Breast (tissue), 4 donors: ENCODE measurements around the gene PDE4DIP.

GRCh38 chr1:147610969-147611418 lies 59.3 kb downstream of the ACP6 start:
- PRO-cap, 3 experiments, result no peak in any of the 3 experiments
- RRBS, result no CpG with 5 or more reads among the region's 3 CpGs

DNA sequence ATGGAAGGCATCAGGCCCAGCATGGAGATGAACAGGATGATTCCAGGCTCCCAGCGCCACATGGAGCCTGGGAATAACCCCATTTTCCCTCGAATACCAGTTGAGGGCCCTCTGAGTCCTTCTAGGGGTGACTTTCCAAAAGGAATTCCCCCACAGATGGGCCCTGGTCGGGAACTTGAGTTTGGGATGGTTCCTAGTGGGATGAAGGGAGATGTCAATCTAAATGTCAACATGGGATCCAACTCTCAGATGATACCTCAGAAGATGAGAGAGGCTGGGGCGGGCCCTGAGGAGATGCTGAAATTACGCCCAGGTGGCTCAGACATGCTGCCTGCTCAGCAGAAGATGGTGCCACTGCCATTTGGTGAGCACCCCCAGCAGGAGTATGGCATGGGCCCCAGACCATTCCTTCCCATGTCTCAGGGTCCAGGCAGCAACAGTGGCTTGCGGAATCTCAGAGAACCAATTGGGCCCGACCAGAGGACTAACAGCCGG lies 50.2 kb downstream of the ACP6 start:
- PRO-cap, 3 experiments, result no peak in any of the 3 experiments
- RRBS, result no CpG with 5 or more reads among the region's 8 CpGs

DNA sequence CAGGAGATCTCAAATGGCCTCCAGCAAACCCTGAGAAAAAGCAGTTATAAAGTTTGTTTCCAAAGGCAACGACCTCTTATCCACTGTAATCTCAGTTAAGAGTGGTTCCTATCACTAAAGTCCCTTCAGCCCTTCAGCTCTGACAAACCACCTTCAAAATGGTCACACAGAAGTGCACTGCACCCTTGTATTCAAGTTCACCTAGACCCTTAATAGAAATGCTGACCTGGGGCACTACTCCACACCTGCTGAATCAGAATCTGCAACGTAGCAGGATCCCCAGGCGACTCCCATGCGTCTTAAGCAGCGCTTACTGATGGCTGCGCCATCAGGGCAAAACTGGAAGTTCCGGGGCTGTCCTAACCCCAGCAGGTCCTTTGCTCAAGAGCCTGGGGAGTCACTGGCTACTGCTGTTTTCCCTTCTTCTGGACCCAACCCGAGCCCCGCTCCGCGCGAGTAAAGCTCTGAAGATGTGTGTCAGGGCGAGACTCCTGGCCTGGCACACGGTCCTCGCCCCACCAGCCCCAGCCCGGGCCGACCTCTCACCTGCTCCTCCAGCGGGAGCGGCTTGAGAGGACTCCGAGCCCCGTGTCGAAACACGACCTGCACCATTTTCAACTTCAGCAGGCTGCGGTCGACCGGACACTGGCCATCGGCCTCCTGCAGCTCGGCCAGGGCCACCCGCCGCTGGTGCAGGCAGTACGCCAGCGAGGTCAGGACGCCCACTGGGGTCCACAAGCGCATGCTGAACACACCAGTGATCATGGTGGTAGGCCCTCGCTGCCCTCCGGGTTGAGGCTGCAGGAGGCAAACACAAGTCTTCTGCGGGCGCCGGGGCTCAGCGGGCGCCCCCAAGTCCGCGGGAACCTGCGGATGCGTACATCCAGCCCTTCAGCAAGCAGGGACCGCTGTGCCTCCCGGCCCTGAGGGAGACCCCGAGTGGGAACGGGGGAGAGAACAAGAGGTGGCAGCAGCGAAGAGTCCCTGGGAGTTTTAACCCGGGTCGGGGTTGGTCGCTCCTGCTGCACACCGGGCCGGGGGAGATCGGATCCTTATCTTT lies 710 bp downstream of the ACP6 start:
- PRO-cap, 3 experiments, result peak in 2 of 3 experiments; most common plus-strand start position 344 of the sequence (in 2); most common minus-strand start position 995 of the sequence (in 2)
- RRBS, result 2% methylated on average over 22 of the region's 56 CpGs

DNA sequence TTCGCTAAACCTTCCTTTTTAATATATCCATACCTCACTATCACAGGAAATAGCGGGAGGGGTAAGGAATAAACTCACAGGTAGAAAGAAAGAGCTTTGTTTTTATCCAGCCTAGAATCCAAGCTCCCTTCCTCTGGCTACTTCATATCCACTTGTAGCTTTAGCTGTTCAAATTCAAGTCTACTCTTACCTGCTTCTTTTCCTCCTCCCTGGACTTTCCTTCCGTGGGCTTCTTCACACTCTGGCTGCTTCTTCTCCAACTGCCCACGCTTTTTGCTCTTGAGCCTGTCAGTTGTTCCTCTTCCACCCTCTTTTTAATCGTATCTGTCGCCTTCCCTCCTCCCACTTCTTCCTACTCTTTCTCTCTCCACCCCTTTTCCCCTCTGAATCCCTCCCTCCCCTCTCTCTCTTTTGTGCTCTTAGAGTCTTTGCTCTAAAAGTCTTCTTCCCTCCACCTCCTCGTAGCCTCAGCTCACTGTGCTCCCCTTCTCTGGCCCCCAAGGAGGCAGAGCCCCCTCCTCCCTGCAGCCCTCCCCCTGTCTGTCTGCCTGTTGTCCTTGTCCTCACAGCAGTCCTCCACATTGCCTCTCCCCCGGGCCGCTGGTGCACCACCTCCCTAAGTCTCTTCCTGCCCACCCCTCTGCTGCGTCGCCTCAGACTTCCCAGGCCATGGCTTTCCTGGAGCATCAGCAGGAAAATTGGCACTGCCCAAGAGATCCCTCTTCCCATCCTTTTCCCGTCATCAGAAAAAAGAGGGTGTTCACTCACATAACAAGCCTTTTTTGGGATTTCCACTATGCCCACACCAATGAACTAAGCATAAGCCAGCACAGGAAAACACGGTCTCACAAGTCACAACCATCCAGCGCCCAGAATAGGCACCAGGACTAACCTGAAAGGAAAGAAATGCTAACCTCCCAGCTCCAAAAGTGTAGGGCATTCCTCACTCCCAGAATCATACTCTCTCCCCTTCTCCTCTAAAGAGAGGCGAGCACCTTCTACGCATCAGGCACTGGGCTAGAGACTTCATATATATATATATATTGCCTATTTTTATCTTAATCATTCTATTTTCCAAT lies 13.0 kb upstream of the GJA5 start:
- PRO-cap, 3 experiments, result peak in 1 of 3 experiments; most common minus-strand start position 316 of the sequence (in 1)
- RRBS, result no CpG with 5 or more reads among the region's 16 CpGs

DNA sequence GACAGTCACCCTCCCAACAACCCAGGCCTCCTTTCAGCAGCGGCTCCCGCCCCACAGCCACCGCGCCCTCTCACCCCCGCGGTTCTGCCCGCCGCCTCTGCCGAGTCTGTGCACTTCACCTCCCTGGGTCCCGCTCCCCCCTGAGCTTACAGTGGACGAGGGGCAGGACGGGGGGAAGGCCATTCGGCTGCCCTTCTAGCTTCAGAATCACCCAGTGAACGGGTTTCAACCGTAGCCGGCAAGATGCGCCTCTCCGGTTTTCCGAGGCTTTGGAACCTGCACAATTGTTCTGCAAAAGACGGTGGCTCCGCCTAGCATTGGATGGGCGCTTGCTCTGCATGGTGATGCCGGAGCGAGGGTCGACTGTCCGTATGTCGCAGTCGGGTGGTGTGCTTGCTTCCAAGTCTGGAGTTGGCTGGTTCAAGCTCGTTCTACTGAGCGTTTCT lies 86.5 kb downstream of the GPR89B start:
- PRO-cap, 3 experiments, result no peak in any of the 3 experiments
- RRBS, result no CpG with 5 or more reads among the region's 30 CpGs

- PRO-cap, 3 experiments, result no peak in any of the 3 experiments
- RRBS, result no CpG with 5 or more reads among the region's 4 CpGs
These were observed 54.9 kb downstream of the PPIAL4G start for GRCh38 chr1:148428151-148428670.

DNA sequence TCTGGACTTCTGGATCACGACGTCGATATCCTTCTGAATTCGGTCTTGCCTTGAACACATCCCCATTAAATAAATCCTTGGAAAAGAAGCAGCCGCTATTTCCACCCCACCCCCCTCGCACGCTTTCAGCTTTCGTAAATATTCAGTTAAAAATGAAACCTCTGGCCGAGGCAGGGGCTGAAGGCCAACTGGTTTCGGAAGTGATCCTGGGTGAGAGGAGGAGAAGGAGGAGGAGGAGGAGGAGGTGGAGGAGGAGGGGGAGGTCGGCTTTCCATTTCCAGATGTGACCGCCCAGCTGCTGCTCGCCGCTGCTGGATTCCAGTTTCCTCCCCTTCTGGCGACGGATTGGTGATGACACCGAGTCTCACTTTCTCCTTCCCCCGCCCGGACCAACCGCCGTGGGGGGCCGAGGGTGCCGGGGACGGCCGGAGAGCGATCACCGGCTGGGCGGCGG lies 23.5 kb downstream of the PPIAL4G start:
- PRO-cap, 3 experiments, result no peak in any of the 3 experiments
- RRBS, result no CpG with 5 or more reads among the region's 29 CpGs

GRCh38 chr1:148844203-148844679 lies at the start of gene PDE4DIP:
TSS of gene PDE4DIP (plus strand) at chr1:148844428.
- PRO-cap, 3 experiments, result no peak in any of the 3 experiments
- RRBS, result 0% methylated on average over 4 of the region's 42 CpGs

DNA sequence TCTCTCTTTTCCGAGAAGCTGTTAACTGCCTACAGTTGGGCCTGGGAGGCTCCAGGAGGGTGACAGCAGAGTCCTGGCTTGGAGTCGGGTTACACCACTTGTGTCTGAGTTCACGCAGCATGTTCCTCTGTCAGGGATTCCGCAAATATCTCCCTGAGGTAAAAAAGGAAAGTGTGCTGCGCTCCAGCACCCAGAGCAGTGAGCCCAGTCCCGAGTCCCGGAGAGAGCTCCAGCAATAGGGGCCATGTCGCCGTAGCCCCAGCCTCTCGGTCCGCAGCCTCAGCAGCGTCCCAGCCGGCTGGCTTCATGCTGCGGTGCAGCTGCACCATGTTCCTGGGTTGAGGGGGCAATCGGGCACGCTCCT lies 45.1 kb downstream of the PDE4DIP start:
- PRO-cap, 3 experiments, result no peak in any of the 3 experiments
- RRBS, result 23% methylated on average over 7 of the region's 16 CpGs

DNA sequence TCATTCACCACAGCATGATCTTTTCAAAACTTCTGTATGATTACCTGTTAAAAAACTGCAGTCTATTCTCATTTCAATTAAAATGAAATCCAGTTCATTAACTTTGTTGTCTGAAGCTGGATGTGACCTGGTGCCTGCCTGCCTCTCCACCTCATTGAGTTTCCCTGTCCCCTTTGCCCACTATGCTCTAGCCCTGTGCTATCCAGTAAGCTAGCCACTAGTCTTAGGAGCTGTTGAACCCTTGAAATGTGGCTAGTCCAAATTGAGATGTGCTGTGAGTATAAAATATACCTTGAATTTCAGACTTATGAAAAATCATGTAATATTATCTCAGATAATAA lies 114.1 kb downstream of the PDE4DIP start:
- PRO-cap, 3 experiments, result no peak in any of the 3 experiments

DNA sequence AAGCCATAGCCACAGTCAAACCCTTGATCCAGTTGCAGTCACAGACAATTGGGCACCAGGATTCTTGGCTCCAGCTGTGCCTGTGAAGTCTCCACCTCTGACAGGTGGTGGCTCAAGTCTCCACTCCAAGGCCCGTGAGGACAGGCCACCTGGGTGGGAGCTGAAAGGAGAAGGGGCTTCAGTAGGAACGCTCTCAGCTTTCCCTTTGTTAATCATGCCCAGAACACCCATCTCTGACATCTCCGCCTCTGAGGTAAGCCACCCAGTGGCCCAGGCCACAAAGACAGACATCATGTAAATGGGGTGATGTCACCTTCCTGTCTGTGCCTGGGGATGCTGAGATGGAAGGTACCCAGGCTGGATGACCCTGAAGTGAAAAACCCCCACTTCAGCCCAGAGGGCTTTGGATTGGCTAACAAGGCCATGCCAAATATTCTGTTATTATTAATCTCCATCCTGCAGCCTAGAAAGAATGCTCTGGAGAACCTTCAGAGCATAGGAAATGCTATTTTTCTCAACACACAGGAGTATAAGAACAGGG lies 10.3 kb upstream of the NBPF9 start:
- PRO-cap, 3 experiments, result no peak in any of the 3 experiments
- RRBS, result no CpG with 5 or more reads among the region's 3 CpGs

GRCh38 chr1:149160456-149160871 lies 57.1 kb upstream of the NBPF9 start:
- PRO-cap, 3 experiments, result no peak in any of the 3 experiments
- RRBS, result no CpG with 5 or more reads among the region's 2 CpGs

DNA sequence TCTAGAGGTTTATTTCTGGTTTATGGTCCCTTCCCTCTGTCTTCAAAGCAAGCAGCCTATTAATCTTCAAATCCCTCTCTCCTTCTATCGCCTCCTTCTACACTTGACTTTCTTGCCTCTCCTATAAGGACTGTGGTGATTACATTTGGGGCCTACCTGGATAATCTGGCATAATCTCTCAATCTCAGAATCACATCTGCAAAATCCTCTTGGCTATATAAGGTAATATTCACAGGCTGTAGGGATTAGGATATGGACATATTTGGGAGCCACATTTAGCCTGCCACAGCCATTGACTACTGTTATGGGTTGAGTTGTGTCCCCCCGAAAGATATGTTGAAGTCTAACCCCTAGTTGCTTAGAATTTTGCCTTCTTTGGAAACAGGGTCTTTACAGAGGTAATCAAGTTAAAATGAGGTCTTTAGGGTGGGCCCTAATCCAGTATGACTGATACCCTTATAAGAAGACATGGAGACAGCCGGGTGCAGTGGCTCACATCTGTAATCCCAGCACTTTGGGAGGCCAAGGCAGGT lies 3.7 kb upstream of the H2AC19 start:
- PRO-cap, 3 experiments, result no peak in any of the 3 experiments
- RRBS, result no CpG with 5 or more reads among the region's 3 CpGs

- PRO-cap, 3 experiments, result no peak in any of the 3 experiments
- RRBS, result 0% methylated on average over 1 of the region's 6 CpGs
These were observed 846 bp downstream of the SV2A start for GRCh38 chr1:149916849-149917146.

- PRO-cap, 3 experiments, result no peak in any of the 3 experiments
- RRBS, result no CpG with 5 or more reads among the region's 10 CpGs
These were observed 1.3 kb downstream of the SF3B4 start for GRCh38 chr1:149926243-149926742.

GRCh38 chr1:149928090-149928976 lies 730 bp upstream of the SF3B4 start:
- PRO-cap, 3 experiments, result peak in 3 of 3 experiments; most common plus-strand start chr1:149928343 (in 3); most common minus-strand start chr1:149928247 (in 3)
- RRBS, result no CpG with 5 or more reads among the region's 14 CpGs

DNA sequence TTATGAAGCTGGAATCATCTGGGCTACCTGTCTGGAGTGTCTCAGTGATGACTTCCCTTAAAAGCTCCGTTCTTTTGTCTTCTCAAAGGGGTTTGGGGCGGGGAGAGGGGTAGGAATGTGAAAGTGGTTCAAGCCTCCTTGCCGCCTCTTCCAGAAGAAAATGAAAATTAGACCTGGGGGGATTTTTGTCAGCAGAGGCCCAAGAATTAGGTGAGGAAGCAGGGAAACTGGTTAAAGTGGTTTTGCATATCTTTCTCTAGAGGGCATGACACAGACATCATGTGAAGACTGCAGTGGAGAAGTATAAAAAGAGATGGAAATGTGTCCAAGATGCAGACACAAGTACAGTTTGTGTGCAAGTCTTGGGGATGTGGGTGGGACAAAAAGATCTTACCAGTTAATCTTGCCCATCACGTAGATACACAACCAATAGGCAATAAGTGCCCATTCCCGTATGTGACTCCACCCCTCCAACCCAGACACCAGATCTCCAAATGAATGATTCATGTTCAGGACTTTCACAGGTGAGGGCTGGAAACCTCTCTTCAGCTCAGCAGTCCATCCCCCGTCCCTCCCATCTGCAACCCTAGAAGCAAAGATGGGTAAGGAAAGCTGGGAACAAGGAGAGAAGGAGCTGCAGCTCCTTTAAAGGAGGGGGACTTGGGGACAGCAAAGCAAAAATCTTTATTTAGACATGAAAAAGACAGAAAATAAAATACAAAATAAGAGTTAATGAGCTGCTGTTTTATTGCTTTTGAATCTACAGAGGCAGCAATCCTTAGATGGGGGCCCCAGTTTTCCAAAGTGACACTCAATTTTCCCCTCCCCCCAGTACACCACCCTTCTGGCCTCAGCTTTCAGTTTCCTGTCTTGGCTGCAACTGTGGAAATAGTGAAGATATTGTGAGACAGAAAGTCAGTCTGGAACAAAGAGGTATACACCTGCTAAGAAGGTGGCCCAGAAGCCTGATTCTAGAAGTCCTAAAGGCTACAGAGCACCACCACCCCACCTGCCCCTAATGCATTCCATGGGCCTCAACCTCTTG lies 732 bp upstream of the MTMR11 start:
- PRO-cap, 3 experiments, result peak in 1 of 3 experiments; most common plus-strand start position 501 of the sequence (in 1); most common minus-strand start position 386 of the sequence (in 1)
- RRBS, result no CpG with 5 or more reads among the region's 6 CpGs

GRCh38 chr1:149942661-149943751 lies 6.3 kb upstream of the MTMR11 start:
- PRO-cap, 3 experiments, result no peak in any of the 3 experiments
- RRBS, result no CpG with 5 or more reads among the region's 7 CpGs

GRCh38 chr1:149944280-149945619 lies 8.1 kb upstream of the MTMR11 start:
- PRO-cap, 3 experiments, result no peak in any of the 3 experiments
- RRBS, result 69% methylated on average over 6 of the region's 20 CpGs

GRCh38 chr1:149995122-149995525 lies 15.4 kb downstream of the OTUD7B start:
- PRO-cap, 3 experiments, result no peak in any of the 3 experiments
- RRBS, result no CpG with 5 or more reads among the region's 6 CpGs